Sternocleidomastoid (tissue), 1 donor: ENCODE measurements around the gene L3MBTL3.

DNA sequence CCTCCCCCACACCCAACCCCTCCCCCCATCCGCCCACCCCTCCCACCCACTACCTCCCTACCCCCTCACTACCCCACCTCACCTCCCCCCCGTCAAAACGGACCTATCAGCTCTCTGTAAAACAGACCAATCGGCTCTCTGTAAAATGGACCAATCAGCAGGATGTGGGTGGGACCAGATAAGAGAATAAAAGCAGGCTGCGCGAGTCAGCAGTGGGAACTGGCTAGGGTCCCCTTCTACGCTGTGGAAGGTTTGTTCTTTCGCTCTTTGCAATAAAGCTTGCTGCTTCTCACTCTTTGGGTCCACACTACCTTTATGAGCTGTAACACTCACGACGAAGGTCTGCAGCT, 37.0 kb upstream of the ECHDC1 start:
- PRO-cap, result no peak

DNA sequence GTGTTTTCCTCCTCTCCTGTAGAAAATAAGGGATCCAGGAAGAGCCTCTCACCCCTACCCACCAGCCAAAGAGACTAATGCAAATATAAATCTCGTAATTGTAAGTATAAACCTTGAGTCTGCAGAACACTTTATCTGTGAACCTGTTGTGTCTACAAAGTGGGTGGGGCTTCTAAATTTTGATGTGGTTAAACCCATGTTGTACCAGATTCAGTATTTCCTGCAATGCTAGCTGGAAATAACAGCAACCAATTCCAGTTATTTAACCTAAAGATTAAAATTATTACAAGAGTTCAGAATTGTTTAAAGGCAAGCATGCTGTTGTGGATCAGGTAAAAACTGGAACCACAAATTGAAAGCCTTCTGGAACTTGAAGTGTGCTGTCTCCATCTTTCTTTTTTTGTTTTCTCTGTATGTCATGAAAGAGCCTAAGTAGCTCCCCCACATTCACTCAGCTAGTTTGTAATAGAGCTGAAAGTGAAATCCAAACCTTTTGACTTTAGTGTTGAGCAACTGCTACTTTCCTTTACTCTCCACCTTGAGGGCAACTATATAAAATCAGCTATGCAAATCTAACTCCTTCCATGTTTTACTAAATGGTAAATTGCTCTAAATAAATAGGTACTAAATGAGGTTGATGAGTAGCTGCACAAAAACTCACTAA, 17.8 kb upstream of the THEMIS start:
- PRO-cap, result no peak

- PRO-cap, result no peak
These were observed 144.4 kb downstream of the PTPRK start for GRCh38 chr6:128375714-128376733.

GRCh38 chr6:128480099-128480781, 40.2 kb downstream of the PTPRK start:
- PRO-cap, result no peak

- PRO-cap, result no peak
These were observed 20.3 kb downstream of the PTPRK start for GRCh38 chr6:128499939-128500660.

DNA sequence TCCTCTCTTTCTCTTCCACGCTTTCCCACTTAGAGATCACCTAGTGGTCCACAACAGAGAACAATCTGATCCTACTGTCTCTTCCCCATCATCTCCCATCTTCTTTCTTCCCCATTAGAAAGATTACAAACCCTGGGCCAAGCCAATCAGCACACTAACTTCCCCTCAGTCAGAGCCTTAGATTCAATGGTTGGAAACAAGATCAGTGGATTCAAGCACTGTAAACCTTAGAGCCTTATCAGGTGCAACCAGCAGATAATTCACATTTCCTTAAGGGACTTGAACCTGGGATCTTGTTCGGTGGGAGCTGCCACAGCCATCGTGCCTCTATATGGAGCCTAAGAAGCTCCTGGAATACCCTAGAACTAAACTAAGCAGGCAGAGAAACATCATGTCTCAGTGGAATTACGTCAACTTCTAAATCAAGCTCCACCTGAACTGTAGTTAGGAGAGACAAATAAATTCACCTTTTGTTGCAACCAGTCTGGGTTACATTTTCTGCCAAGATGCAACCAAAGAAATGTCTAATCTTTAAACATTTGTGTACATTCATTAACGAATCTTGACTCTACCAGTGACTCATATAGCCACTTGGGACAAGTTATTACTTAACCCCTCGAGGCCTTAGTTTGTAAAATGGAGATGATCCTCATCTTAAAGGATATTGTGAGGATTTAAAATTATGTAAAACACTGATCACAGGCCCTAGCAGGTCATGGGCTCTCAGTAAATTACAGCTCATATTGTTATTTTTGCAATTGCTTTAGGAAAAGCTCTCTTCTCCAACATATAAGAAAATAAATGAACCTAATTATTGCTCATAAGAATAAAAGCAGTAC, 9.0 kb downstream of the PTPRK start:
- PRO-cap, result no peak

DNA sequence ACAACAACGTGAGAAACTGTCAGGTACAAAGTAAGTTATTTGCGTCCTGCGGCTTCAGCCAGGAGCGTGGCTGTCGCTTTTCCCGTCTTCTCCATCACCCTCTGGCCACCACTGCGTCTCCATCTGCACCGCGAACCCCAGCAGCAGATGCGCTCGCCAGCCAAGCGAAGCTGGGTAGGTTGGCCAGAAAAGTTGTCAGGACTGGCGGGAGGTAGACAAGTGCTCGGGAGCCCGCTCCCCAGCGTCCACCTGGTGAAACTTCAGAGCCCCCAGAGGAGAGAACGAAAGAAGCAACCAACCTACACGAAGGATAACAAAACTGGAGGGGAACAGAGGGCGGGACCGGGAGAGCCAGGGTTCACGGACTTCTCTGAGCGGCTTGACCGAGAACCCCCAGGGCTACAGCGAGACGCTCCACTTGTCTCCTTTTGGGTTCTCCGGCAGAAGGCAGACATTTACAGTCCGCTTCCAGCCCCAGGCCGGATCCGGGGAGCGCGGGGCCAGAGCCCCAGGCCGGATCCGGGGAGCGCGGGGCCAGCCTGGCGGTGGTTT, 1.4 kb downstream of the PTPRK start:
- PRO-cap, result unidirectional peak, plus-strand start at position 332 of the sequence

GRCh38 chr6:129069064-129069480, 186.1 kb downstream of the LAMA2 start:
- PRO-cap, result no peak

DNA sequence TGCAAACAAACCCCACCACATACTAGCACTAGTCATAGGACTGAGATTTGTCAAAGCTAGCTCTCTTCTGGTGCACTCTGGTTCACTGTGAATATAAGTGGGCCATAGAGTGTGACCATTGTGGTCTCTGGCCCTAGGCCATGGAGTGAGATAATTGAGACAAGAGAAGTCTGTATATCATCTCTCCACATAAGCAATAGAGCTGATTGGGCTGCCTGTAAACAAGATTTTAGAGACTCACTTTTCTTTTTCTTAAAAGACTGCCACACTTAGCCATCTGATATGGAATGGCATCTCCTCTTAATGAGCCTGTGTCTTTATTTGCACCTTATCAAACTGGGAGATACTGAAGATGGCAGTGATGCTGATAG, 247.2 kb downstream of the LAMA2 start:
- PRO-cap, result no peak

DNA sequence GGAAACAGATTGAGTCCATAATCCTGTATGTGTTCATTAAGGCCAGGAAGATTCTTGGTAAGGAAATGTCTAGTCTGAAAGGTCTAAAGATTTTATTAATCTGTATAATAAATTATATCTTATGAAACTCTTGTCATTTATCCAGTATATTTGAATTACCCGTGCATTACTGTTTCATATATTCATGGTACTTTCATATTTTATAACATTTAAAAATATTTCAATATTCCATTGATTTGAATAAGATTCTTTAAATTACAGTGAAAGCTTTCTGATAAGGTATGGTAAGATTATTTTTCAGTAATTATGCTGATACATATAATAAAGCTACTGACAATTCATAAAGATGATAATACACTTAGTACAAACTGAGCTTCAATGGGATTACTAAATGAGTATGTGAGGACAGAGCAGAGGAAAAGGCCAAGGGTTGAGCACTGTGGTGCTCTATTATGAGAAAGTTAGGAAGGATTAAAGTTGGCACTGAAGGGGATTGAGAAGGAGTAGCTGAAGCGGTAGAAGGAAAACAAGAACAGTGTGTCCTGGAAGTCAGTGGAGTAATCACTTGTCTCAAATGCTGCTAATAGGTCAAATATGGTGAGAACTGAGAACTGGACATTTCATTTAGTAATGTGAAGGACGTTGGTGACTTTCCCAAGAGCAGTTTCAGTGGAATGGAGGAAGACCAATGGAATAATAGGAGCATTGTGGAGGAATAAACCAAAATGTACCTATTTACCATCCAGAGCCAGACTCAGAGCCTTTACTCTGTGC, 255.7 kb downstream of the LAMA2 start:
- PRO-cap, result no peak

GRCh38 chr6:129775083-129775482, 65.1 kb upstream of the ARHGAP18 start:
- PRO-cap, result no peak

DNA sequence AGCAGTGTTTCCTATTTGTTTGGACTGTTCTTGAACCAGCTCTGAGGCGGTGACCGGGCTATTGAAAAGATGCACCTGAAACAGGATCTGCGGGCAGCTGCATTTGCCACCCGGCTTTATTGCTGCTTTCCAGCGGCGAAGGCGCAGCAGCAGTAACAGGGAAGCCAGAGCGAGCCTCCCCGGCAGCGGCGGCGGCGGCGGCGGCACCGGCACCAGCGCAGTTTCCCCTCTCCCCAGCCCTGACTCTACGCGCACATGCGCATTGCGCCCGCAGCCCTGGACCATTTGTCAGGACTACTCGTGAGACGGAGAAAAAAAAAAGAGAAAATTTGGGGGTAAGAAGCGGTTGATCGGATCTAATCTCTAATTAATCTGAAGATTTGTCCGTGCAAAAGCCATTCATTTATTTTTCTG, at the start of gene L3MBTL3:
L3MBTL3 (plus strand) TSS at position 252 of the 414 bp plus-strand sequence.
- PRO-cap, result unidirectional peak, plus-strand start at position 256 of the sequence

DNA sequence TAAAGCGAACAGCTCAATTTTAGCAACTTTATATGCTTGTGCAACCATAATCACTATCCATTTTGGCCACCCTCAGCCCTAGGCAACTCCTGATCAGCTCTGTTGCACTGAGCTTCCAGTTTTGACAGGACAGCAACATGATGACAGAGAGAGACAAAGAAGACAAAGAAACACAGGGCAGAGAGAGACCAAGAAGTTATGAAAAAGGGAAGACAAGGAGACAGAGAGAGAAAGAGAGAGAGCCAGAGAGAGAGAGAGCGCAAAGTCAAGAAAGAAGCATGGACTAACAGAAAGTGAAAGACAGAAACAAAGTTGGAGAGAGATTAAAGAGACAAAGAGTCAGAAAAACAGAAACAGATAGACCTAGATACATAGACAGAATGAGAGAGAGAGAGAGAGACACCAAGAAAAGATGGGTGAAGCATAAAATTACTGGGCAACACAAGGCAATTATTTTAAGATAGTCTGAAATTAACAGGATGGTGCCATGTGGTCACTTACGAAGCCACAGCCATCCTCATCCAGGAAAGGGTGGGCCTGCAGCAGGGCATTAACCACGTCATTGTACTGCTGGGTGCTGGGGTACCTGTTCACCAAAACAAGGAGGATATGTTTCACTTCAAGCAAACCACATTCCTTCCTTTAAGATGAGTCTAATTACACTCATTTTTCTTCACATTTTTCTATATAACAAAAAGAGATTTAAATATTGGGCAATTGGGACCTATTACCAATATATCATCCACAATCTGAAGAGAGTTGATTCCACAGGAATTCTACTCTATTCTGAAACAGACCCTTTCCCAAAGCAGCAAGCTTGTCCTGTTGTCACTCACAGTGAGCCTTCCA, 38.9 kb downstream of the SAMD3 start:
- PRO-cap, result no peak

GRCh38 chr6:130869805-130870248, 42.6 kb downstream of the SMLR1 start:
- PRO-cap, result no peak

GRCh38 chr6:131183354-131184252, 48.3 kb downstream of the AKAP7 start:
- PRO-cap, result no peak

- PRO-cap, result no peak
These were observed 115.0 kb downstream of the AKAP7 start for GRCh38 chr6:131250094-131250827.

DNA sequence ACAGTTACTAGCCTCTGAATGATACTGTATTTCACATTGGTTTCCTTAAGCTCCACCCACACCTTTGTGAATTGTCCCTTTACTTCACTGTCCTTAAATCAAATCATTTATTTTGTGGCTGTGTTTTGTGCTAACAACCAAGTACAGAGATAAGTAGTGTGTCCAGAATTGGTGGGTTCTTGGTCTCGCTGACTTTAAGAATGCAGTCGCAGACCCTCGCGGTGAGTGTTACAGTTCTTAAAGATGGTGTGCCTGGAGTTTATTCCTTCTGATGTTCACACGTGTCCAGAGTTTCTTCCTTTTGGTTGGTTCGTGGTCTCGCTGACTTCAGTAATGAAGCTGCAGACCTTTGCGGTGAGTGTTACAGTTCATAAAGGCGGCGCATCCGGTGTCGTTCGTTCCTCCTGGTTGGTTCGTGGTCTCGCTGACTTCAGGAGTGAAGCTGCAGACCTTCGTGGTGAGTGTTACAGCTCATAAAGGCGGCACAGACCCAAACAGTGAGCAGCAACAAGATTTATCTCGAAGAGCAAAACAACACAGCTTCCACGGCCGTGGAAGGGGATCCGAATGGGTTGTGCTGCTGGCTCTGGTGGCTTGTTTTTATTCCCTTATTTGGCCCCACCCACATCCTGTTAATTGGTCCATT, 48.4 kb upstream of the ARG1 start:
- PRO-cap, result no peak

DNA sequence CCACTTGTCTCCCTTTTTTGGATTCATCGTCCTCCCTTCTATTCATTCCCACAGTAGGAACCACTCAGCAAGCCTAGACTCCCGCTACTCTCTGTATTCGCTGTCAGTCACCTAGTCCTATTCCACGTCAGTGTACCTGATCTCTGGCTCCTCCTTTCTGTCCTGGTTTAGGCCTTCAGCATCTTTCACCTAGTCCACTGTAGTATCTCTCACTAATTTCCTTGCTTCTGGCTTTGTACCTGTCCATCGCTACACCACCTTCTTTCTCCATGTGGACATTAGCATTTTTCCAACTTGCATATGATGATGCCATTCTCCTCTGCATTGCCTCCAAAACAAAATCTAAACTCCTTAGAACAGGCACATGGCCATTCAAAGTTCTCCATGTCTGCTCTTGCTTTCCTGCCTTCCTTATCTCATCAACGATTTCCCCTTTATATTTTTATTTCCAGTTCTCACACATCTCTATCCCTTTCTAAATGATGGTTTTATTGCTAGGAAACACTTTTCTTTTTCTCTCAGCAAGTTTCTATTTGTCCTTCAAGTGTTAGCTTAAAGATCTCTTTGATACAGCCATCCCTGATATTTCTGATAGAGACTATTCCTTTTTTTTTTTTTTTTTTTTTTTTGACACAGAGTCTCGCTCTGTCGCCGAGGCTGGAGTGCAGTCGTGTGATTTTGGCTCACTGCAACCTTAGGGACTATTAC, 19.0 kb downstream of the MED23 start:
- PRO-cap, result no peak

GRCh38 chr6:131948495-131949566, 2.3 kb downstream of the CCN2 start:
- PRO-cap, result no peak

- PRO-cap, result no peak
These were observed 182.7 kb upstream of the CCN2 start for GRCh38 chr6:132133763-132134461.